Subcutaneous adipose tissue (tissue), 3 donors: ENCODE results near the genes CNOT3, LILRA5 and TTYH1.

DNA sequence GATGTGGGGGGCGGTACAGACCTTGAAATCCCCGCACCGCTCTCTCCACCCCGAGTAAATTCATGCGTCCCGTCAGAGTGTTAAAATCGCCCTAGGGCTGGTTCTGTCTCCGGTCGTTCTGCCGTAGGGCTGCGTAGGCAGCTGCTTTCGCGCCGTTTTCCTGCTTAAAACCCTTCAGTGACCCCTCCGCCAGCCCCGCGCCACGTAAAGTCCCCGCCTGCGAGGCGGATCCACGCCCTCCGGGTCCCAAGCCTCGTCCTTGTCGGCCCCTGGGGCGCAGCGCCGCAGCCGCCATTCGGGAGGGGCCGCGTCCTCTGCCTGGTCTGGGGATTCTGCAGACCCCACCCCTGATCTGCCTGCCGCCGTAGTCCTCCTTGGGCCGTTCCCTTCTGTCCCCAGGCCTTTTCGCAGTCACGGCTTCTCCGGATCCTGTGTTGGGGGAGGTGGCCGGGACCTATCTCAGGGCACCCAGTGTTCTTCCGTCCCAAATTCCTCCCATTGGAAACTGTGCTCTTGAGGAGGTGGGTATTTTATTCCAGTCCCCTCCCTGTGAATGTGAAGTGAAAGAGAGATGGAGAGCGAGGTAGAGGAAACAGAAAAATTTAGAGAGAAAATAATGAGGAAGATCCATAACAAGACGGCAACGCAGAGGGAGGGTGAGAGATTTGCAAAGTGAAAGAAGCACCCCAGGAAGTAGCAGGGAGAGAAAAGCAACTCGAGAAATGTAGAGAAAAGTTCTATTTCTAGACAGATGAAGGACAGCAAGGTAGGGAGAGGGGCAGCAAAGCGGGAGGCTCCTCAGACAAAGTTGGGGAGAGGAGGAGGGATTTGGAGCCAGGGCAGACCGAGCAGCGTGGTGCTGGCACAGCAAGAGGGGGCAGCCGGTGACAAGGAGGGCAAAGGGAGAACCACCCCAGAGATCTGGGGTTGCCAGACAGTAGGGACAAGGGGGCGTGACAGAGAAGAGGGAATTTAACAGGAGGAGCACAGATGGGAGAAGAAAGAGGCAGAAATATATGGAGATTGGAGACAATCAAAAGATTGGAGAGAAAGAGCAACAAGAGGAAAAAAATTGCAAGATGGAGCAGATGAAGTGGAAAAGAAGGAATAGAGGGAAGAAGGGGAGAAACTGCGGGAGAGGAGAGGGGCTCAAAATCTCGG, 688 bp downstream of the ZNF766 start:
- PRO-cap, result bidirectional peak, plus-strand start at position 256 of the sequence, minus-strand start at position 120 of the sequence
- RAMPAGE, long total RNA, 3 experiments, result no peak in any of the 3 experiments

DNA sequence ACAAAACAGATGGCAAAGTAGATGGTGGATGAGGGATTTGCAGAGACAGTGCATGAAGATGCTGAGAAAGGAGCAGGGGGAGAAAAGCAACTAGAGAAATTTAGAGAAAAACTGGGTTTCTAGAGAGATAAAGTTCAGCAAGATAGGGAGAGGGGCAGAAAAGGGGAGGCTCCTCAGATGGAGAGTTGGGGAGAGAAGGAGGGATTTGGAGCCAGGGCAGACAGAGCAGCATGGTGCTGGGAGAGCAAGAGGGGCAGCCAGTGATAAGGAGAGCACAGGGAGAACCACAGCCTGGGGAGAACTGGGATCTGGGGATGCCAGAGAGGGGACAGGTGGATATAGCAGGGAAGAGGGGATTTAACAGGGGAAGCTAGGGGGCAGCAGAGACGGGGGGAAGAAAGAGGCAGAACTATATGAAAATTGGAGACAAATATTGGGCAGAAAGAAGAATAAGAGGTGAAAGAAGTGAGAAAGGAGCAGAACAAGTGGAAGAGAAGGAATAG, 6.7 kb upstream of the ZNF528 start:
- PRO-cap, result no peak
- RAMPAGE, long total RNA, 3 experiments, result no peak in any of the 3 experiments

GRCh38 chr19:52543001-52543529, 15.6 kb downstream of the ZNF808 start:
- PRO-cap, result no peak
- RAMPAGE, long total RNA, 3 experiments, result no peak in any of the 3 experiments

- PRO-cap, result no peak
- RAMPAGE, long total RNA, 3 experiments, result no peak in any of the 3 experiments
Measured at GRCh38 chr19:52571072-52571482, 990 bp downstream of the ZNF701 start.

DNA sequence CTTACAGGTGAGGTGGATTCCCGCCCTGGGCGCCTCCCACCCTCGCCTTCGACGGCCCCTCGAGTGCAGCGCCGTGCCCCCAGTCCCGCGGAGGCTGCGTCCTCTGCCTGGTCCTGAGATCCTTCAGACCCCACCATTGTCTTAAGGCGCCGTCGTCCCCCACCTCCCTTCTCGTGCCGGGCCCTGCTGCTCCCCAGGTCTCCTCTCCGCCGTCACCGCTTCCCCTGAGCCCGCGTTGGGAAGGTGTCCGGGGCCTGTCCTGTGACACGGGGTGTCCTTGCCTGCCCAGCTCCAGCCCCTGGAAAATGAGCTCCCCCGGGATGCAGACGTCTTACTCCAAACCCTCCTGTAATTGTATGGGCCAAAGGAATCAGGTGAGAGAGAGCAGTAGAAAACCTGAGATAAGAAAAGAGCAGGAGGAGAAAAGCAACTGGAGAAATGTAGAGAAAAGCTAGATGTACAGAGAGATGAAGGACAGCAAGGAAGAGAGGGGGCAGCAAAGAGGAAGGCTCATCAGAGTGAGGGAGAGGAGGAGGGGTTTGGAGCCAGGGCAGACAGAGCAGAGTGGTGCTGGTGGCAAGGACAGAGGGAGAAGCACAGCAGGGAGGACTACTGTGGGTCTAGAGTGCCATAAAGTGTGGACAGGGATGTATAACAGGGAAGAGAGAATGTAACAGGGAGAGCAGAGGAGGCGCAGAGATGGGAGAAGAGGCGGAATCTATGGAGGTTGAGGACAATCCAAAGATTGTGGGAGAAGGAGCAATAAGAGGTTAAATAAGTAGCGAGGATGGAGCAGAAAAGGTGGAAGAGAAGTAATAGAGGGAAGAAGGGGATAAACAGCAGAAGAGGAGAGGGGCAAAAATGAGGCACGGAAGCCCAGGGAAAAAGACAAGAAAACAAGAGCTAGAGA, 31.8 kb downstream of the ZNF701 start:
- PRO-cap, result no peak
- RAMPAGE, long total RNA, 3 experiments, result no peak in any of the 3 experiments

- PRO-cap, result no peak
- RAMPAGE, long total RNA, 3 experiments, result no peak in any of the 3 experiments
Measured at GRCh38 chr19:52620663-52621196, 50.6 kb downstream of the ZNF701 start.

GRCh38 chr19:52638170-52638653, 52.1 kb downstream of the ENSG00000269825 start:
- PRO-cap, result bidirectional peak, plus-strand start at chr19:52638502, minus-strand start at chr19:52638349
- RAMPAGE, long total RNA, 3 experiments, result start-site peak on the minus strand in 1 of 3 experiments, at chr19:52638336-52638395 at its widest, 64 reads per replicate

- PRO-cap, result no peak
- RAMPAGE, long total RNA, 3 experiments, result no peak in any of the 3 experiments
Measured at GRCh38 chr19:52645001-52645319, 45.3 kb downstream of the ENSG00000269825 start.

DNA sequence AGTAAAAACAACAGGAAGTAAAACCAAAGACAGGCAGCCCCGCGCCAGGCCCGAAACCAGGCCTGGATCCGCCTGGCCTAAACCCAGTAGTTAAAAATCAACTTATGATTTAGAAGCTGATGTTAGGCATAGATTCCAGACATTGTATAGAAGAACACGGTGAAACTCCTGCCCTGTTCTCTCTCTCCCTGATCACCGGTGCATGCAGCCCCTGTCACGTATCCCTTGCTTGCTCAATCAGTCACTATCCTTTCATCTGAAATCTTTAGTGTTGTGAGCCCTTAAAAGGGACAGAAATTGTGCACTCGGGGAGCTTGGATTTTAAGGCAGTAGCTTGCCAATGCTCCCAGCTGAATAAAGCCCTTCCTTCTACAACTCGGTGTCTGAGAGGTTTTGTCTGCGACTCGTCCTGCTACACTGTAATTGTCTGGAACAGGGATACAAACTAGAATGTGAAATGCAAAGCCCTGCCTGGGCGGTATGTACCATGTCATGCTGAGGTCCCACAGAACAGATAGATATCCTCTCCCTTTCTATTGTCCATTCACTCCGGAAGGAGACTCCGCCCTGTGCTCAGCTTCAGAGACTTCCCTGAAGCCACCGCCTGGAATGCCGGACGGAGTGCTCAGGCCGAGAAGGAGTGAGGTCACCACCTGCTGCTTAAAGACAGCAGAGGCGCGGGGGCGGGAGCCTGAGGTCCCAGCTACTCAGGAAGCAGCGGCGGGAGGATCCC, 652 bp upstream of the ZNF611 start:
- PRO-cap, result no peak
- RAMPAGE, long total RNA, 3 experiments, result no peak in any of the 3 experiments

- PRO-cap, result unidirectional peak, minus-strand start at chr19:52993531; unidirectional peak, minus-strand start at chr19:52993568
- RAMPAGE, long total RNA, 3 experiments, result start-site peak on the minus strand in 2 of 3 experiments, at chr19:52993509-52993593 at its widest, 21 to 48 reads per replicate
Measured at GRCh38 chr19:52993364-52994435, 20.0 kb upstream of the ERVV-1 start.

- PRO-cap, result no peak
- RAMPAGE, long total RNA, 3 experiments, result no peak in any of the 3 experiments
Measured at GRCh38 chr19:53123483-53123781, 9.3 kb downstream of the ZNF415 start.

- PRO-cap, result bidirectional peak, plus-strand start at chr19:53519661, minus-strand start at chr19:53519435
- RAMPAGE, long total RNA, 3 experiments, result no peak in any of the 3 experiments
Measured at GRCh38 chr19:53519124-53519486, 18.8 kb upstream of the ZNF331 start.

DNA sequence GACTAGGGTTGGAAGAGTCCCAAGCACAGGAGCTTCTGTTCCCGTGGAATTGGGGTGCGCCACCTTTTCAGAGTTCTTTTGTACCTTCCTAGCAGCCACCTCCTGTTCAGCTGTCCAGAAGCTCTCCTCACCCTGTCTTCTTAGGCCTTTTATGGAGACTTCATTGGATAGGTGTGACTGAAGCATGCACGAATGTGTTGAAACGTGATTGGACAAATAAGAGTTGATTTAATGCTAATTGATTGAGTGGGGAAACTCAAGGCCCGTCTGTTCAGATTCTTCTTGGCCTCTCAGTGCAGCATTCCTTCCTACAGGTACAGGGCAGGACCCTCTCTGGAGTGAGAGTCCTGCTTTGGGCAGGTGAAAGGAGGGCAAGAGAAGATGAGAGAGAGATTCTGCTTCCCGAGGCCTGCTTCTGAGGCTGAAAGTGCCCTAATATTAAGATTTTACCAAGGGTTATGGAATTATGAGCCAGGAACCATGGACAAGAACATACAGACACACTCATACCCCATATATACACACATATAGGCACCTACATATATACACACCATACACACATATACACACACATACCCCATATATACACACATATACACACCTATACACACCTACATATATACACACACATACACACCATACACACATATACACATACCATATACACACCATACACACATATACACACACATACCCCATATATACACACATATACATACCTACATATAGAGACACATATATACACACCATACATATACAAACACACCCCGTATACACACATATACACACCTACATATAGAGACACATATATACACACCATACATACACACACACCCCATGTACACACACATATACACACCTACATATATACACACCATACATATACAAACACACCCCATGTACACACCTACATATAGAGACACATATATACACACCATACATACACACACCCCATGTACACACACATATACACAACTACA, 20.6 kb downstream of the ZNF331 start:
- PRO-cap, result no peak
- RAMPAGE, long total RNA, 3 experiments, result no peak in any of the 3 experiments

- PRO-cap, result no peak
- RAMPAGE, long total RNA, 3 experiments, result no peak in any of the 3 experiments
Measured at GRCh38 chr19:53958307-53959159, 4.2 kb upstream of the CACNG8 start.

GRCh38 chr19:54137560-54138772, at the start of gene CNOT3:
CNOT3 (plus strand) TSS chr19:54137762.
- PRO-cap, result unidirectional peak, plus-strand start at chr19:54137762; unidirectional peak, minus-strand start at chr19:54138310
- RAMPAGE, long total RNA, 3 experiments, result start-site peak on the plus strand in 3 of 3 experiments, at chr19:54137749-54137762 at its widest, 156 to 189 reads per replicate

DNA sequence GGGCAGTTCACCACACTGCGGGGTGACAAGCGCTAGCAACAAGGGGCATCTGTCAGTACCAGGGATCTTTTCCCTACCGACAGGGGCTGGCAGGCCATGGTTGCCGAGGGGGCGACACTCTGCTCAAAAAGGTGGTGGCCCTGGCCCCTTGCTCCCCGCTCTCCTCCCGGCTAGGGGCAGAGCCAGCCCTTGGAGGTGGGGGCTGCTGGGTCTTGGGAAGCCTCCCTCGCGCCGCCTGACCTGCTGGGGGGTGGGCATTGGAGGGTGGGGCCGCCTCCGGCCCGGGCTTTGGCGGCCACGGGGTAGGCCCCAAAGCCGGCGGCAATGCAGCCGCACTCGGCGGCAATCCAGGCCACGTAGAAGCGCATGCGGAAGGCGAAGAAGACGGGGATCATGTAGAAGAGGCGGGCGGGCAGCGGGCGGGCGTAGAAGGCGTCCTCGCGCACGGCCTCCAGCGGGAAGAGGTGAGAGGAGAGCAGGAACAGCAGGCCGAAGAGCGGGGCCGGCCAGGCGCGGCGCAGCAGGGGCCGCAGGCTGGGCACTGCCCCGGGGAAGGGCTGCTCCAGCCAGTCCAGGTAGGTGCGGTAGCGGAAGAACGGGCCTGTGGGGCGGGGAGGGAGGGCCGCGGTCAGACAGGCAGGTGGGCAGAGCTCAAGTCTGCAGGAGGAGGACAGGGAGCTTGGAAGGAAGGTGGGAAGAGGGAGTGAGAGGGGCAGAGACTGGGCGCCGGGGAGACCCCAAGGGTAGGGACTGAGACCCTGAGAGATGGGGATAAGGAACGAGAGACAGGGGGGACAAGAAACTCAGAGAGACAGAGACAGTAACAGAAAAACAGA, 7.8 kb upstream of the TMC4 start:
- PRO-cap, result no peak
- RAMPAGE, long total RNA, 3 experiments, result no peak in any of the 3 experiments

- PRO-cap, result bidirectional peak, plus-strand start at chr19:54190308, minus-strand start at chr19:54190135; bidirectional peak, plus-strand start at chr19:54190698, minus-strand start at chr19:54190577
- RAMPAGE, long total RNA, 3 experiments, result start-site peak on the plus strand in 2 of 3 experiments, at chr19:54190269-54190360 at its widest, 14 to 19 reads per replicate
Measured at GRCh38 chr19:54190045-54190612, 749 bp upstream of the MBOAT7 start.

DNA sequence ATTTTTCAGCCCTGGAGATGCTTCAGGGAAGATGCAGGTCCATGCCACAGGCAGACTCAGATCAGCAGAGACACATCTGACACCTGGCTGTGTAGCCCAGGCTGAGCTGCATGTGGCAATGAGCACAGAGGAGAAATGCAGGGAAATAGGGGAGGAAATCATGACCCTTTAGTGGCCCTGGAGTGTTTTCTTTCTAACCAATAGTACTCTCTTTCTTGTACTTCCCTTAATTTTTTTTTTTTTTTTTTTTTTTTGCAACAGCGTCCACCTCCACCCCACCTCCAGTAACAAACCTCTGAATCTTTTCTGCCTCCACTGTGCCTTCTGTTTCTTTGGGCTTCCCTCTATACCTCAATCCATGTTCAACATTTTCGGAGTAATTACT, at the start of gene LILRA5:
LILRA5 (minus strand) TSS at position 139 of the 385 bp plus-strand sequence.
- PRO-cap, result no peak
- RAMPAGE, long total RNA, 3 experiments, result start-site peak on the minus strand in 3 of 3 experiments, centred at positions 112 to 130 of the sequence, 10 to 26 reads per replicate

DNA sequence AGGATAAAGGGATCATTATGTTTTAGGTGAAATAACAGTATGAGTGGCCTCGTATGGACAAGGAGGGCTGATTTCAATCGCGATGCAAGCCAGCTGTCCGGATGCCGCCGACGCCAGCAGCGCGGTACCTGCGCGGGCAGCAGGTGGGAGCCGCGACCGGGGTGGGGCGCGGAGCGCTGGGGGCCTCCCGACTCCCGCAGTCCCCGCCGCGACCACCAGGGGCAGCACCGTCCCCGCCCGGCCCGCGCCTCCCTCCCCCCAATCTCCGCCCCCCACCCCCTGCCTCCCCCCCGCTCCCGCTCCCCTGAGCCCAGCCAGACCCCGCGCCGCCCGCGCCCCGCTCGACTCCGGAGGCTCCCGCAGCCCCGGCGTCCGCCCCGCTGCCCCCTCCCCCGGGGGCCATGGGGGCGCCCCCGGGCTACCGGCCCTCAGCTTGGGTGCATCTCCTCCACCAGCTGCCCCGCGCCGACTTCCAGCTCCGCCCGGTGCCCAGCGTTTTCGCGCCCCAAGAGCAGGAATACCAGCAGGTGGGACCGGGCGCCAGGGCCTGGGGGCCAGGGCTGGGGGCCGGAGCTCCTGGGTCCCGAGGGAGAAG, at the start of gene TTYH1:
TTYH1 (plus strand) TSS at position 313 of the 595 bp plus-strand sequence.
- PRO-cap, result no peak
- RAMPAGE, long total RNA, 3 experiments, result no peak in any of the 3 experiments

- PRO-cap, result no peak
- RAMPAGE, long total RNA, 3 experiments, result no peak in any of the 3 experiments
Measured at GRCh38 chr19:54434755-54435322, 14.2 kb upstream of the LENG8 start.